ENCODE results near the gene NPIPA3.

DNA sequence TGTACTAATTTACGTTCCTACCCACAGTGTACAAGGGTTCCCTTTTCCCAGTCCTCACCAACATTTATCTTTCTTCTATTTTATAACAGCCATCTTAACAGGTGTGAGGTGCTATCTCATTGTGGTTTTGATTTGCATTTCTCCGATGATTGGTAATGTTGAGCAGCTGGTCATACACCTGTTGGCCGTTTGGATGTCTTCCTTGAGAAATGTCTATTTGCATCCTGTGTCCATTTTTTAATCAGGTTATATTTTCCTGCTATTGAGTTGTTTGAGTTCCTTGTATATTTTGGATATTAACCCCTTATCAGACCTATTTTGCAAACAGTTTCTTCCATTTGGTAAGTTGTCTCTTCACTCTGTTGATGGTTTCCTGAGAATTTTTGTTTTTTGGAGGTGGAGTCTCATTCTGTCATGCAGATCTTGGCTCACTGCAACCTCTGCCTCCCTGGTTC, 279.5 kb downstream of the SNX29 start:
- PRO-cap, result no peak
- RAMPAGE, long total RNA, 2 experiments, result no peak in any of the 2 experiments

DNA sequence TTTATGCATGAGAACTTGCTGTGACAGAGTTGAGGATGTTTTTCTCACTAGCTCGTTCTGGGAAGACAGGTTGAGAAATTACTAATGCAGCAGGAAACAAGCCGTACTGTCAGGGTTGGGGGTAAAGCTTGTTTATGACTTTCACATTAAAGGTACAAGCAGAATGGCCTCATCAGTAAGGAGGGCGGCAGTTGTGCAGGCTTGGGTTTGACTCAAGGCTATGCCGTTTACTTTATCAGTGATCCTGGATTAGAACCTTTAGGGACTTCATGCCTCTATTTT, 267.5 kb downstream of the CPPED1 start:
- PRO-cap, result no peak
- RAMPAGE, long total RNA, 2 experiments, result no peak in any of the 2 experiments

- PRO-cap, result no peak
- RAMPAGE, long total RNA, 2 experiments, result no peak in any of the 2 experiments
Observed at GRCh38 chr16:12643819-12644555, 159.7 kb downstream of the CPPED1 start.

DNA sequence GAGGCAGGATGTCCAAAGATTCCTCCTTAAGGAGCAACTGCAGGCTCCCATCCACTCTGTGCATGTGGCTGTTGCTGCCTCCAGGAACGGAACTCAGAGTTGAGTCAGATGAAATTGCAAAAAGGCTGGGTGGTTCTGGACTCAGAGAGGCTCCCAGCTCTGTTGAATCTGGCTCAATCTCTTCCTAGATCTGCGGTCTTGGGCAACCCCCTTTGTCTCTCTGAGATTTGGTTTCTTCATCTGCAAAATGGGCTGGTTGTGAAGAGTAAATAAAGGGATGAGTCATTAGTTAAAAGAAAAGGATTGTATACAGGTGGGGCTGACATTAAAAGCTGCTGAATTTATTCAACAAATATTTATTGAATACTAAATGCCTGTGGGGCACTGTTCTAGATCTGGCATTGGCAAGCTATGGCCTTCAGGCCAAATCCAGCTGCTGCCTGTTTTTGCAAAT, 197.3 kb downstream of the SHISA9 start:
- PRO-cap, result bidirectional peak, plus-strand start at position 96 of the sequence, minus-strand start at position 95 of the sequence
- RAMPAGE, long total RNA, 2 experiments, result no peak in any of the 2 experiments

- PRO-cap, result no peak
- RAMPAGE, long total RNA, 2 experiments, result no peak in any of the 2 experiments
Observed at GRCh38 chr16:14004433-14004940, 66.6 kb upstream of the MRTFB start.

DNA sequence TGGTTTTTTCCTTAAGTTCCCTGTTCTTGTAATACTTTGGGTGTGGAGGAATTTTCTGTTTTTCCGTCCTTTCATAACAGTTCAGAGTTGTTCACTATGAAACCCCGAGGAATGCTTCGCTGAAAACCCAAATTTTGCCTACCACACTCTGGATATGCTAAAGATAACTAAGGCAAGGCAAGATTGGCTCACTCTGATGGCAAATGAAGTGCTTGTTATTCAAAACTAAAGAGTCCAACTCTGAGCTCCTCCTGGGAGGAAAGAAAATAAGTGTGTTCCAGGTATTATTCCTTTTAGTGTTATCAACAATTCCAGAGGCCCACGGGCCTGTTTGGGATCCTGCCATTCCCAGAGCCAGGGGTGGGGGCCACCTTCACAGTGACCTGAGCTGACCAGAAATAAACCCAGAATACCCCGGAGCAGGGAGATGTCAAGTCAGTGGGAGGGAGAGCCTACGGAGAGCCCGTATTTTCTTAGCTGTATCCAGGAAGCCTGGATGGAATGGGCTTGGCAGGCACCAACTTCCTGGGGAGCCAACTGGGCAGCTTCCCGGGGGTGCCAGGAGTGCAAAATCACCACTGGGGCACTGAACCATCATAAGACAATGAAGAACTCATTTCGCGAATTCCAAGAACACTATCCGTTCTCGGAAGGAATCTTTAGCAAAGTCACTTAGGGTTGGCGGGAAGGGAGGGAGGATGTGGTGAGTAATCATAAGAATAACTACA, 13.3 kb upstream of the MRTFB start:
- PRO-cap, result no peak
- RAMPAGE, long total RNA, 2 experiments, result no peak in any of the 2 experiments

GRCh38 chr16:14125791-14126165, 54.7 kb downstream of the MRTFB start:
- PRO-cap, result no peak
- RAMPAGE, long total RNA, 2 experiments, result no peak in any of the 2 experiments

DNA sequence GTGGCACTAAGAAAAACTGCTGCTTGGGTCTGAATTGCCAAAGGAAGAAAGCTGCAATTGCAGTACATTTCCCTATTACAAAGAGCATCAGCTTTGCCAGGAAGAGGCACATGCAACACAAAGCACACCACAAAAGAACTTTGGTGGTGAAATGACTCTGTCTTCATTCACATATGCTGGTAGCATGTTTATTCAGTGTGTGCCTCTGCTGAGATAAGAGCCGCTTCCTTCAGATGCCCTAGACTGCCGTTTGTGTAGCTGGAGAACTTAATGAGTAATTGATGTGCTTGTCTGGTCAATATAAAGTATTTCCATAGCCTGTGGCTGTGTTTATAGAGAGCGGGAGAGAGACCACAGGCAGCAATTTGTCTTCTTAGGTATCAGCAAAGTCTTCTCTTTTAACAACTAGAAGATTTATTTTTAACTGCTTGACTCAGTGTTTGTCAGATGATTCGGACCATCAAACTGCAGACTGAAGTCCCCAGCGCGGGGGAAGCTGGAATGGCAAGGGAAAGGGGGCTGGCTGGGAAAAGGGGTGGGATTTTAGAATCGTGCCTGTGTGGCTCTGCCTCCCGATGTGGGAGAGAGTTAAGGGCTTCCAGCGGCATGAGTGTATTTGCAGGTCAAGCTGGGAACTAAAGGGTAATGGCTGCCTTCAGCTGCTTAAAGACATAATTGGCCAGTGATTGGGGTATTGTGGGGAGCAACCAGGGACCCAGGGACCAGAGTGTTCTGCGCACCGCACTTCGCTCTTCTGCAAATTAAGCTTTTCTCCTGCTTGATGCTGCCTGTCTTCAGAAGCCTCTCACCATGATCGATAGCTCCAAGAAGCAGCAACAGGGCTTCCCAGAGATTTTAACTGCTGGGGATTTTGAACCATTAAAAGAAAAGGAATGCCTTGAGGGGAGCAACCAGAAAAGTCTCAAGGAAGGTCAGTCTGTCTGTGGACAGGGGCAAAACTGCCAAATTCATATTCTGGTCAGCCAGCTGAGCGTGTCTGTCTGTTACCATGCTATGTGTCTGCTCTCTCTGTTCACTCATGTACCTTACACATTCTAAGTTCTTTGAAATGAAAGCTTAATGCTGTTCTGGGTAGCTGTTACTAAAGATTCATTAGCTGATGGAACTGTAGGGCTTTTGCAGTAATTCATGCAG, 115.4 kb downstream of the MRTFB start:
- PRO-cap, result bidirectional peak, plus-strand start at position 75 of the sequence, minus-strand start outside the sequence; unidirectional peak, plus-strand start at position 75 of the sequence; bidirectional peak, plus-strand start at position 616 of the sequence, minus-strand start at position 474 of the sequence; unidirectional peak, minus-strand start at position 1,022 of the sequence
- RAMPAGE, long total RNA, 2 experiments, result start-site peak on the plus strand in 2 of 2 experiments, centred at positions 615 to 622 of the sequence, 27 to 87 reads per replicate

GRCh38 chr16:14189524-14190107, 118.5 kb downstream of the MRTFB start:
- PRO-cap, result unidirectional peak, minus-strand start at chr16:14189823
- RAMPAGE, long total RNA, 2 experiments, result no peak in any of the 2 experiments

DNA sequence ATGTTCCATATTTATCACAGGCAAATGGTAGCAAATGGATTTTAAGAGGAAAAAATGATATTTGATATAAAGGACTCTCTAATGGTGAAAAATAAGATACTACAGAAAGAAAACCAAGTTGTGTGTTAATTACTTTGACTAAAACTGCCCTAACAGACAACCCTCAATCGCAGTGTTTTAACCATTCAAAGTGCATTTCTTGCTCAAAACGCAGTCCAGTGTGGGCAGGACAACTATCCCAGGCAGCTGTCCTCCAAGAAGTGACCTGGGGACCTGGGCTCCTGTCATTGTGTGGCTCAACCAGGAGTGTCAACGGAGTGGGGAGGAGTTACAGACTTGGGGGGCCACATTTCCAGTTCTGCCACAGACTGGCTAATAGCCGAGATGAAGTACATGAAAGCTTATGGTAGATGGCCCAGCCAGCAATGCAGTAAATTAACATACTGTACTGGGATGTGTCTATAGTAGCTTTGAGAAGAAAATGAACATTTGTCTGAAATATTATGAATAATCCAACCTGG, 119.5 kb downstream of the MRTFB start:
- PRO-cap, result unidirectional peak, minus-strand start at position 262 of the sequence
- RAMPAGE, long total RNA, 2 experiments, result no peak in any of the 2 experiments

GRCh38 chr16:14246591-14247604, 175.8 kb downstream of the MRTFB start:
- PRO-cap, result no peak
- RAMPAGE, long total RNA, 2 experiments, result no peak in any of the 2 experiments

DNA sequence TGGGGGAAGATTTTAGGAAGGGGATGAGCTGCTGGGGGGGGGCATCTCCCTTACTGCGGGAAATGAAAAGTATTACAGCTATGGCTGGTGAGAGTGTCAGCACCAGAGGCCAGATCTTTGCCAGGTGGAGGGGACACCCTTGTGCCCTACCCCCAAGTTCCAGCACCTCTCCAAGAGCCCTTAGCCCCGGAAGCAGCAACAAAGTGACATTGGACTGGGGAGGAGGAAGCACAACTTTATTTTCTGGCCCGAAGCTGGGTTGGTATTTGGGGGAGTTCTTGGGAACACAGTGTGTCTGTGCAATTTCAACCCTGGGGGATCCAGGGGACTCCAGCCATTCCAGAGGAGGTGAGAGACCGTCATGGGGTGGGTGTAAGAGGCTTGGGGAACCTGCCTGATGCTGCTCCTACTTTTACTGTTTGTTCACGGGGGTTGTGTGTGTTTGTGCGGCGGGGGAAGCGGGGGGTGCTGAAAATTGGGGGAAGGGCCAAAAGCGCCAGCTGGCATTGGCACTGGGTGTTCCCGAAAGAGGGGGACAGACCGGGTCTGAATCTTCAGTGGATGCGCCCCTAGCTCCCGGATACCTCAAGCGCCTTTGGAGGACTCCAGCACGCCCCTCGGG, 230.2 kb downstream of the MRTFB start:
- PRO-cap, result bidirectional peak, plus-strand start at position 201 of the sequence, minus-strand start at position 208 of the sequence; bidirectional peak, plus-strand start at position 535 of the sequence, minus-strand start at position 421 of the sequence
- RAMPAGE, long total RNA, 2 experiments, result no peak in any of the 2 experiments

DNA sequence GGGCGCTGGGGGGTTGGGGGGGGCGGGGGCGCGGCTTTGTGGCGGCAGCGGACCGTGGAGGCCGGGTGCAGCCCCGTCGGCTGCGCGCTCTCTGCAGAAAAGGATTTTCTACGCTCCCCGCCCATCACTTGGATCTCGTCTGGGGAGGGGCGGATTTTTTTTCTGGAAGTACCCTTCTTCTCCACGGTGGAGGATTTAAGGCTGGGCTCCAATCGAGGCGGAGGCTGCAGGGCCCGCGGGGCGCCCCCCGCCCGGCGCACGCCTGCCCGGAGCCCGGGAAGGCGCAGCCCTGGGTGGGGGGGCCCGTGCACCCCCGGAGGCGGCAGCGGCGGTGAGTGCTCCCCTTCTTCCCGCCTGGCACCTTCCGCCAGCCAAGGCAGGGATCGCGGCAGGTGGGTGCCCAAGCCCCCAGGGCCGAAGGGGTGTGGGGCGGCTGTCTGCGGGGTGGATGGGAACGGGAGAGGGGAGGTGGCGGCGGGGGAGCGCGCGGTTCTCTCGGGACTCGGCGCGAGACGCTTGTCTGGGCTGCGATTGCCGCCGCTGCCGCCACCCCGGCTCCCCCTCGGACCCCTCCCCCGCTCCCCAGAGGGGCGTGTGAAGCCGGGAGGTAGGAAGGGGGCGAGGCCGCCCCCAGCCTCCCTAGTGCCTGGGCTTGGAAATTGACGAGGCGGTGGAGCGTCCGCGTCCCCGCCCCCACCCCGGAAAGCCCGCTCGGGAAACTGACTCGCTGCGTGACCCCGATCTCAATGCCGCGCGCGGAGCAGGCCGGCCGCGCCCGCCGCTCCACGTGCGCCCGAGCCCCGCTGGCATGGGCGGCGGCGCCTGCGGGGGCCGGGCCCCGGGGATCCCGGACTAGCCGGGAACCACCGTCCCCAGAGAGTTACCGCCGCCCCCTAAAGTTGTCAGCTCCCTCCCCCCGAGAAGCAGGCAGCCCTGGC, 231.4 kb downstream of the MRTFB start:
- PRO-cap, result bidirectional peak, plus-strand start at position 39 of the sequence, minus-strand start outside the sequence; bidirectional peak, plus-strand start at position 740 of the sequence, minus-strand start at position 721 of the sequence
- RAMPAGE, long total RNA, 2 experiments, result start-site peak on the plus strand in 1 of 2 experiments, centred at positions 59 to 283 of the sequence, 6 to 9 reads per replicate

GRCh38 chr16:14303463-14304408, 232.6 kb downstream of the MRTFB start:
- PRO-cap, result no peak
- RAMPAGE, long total RNA, 2 experiments, result no peak in any of the 2 experiments

DNA sequence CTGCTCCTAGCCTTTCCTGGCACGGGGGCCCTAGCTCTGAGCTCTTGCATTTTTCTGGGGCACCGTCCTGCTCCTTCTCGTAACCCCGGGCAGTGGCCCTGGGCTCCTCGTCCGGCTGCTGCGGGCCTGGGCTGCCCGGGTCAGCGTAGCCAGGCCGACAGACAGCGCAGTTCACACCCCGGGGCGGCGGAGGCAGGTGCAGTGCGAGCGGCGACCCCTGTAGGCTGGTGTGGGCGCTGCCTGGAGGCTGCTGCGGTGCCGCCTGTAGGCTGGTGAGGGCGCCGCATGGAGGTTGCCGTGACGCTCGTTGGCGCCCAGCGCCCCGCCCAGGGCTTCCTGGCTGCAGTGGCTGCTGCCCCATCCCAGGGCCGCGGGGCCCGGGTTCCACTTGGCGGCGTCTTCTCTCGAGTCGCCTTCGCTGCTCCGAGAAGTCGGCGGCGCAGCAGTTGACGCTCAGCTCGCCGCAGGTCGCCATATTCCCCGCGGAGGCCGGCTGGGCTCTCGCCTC, at the start of gene NPIPA3:
Gene NPIPA3, plus strand, starts transcription at position 329 of the 508 bp plus-strand sequence.
- PRO-cap, result no peak
- RAMPAGE, long total RNA, 2 experiments, result no peak in any of the 2 experiments

DNA sequence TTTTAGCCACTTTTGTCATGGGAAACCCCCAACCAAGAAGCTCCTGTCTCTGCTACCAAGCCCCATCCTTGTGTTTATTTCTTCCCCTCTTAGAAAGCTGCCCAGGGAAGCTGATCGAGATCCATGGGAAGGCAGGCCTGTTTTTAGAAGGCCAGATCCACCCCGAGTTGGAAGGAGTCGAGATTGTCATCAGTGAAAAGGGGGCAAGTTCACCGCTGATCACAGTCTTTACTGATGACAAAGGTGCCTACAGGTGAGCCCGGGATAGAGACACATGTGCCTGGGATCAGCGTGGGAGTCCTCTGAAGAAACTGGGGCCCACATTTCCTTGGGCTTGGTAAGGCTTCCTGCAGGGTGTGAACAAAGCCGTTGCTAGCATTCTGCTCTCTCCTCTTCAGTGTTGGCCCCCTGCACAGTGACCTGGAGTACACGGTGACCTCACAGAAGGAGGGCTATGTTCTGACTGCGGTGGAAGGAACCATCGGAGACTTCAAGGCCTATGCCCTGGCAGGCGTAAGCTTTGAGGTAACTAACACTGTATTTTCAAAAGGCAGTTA, 42.8 kb downstream of the NOMO1 start:
- PRO-cap, result no peak
- RAMPAGE, long total RNA, 2 experiments, result no peak in any of the 2 experiments

- PRO-cap, result no peak
- RAMPAGE, long total RNA, 2 experiments, result no peak in any of the 2 experiments
Observed at GRCh38 chr16:14988853-14989234, 14.0 kb downstream of the PDXDC1 start.

DNA sequence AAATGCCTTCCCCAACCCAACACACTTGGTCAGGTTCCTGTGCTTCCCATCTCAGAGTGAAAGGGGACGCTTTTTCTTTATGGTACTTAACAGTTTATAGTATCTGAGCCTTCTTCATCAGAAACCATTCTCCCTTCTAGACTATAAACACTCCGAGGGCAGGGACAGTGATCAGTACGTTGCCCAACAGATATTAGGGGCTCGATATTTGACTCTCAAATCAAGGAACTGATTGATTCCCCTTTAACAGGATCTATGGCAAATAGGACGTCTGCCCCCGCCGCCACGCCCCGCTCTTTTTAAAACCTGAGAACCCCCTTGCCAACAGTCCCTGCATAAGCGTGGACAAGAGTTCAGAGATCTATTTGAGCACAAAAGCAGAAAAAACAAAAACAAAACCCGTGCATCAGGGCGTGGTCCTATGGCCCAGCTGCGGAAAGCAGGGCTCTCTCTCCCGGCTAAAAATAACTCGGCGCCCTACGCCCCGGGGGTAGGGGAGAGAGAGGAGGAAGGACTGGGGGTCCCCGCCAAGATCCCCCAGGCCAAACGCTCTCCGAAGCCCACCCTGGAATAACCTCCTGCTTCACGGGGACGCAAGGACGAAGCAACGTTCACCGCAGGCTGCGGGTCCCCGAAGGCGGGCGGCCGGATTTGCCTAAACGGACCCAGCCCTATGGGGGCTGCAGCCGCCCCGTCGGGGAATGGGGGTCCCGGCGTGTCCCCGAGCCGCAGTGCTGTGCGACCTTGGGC, 806 bp downstream of the NTAN1 start:
- PRO-cap, result no peak
- RAMPAGE, long total RNA, 2 experiments, result no peak in any of the 2 experiments

- PRO-cap, result no peak
- RAMPAGE, long total RNA, 2 experiments, result no peak in any of the 2 experiments
Observed at GRCh38 chr16:15169172-15169518, 75.1 kb upstream of the RRN3 start.

- PRO-cap, result bidirectional peak, plus-strand start at chr16:15489793, minus-strand start at chr16:15489552
- RAMPAGE, long total RNA, 2 experiments, result no peak in any of the 2 experiments
Observed at GRCh38 chr16:15489426-15489899, 55.1 kb downstream of the BMERB1 start.